Colon Carcinoma Metastatic in the Lung (tissue), 2 donors: ENCODE data around the gene SMIM20.

DNA sequence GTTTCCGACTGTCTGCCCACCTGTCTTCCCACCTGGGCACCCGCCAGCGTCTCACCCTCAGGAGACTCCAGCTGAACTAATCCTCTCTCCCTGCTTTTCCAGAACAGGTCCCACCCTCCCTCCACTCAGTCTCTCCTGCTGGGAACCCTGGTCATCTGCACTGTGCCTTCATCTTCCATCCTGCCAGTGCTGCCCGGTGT is 2.8 kb downstream of the SOD3 start:
- PRO-cap, 2 experiments, result no peak in any of the 2 experiments

DNA sequence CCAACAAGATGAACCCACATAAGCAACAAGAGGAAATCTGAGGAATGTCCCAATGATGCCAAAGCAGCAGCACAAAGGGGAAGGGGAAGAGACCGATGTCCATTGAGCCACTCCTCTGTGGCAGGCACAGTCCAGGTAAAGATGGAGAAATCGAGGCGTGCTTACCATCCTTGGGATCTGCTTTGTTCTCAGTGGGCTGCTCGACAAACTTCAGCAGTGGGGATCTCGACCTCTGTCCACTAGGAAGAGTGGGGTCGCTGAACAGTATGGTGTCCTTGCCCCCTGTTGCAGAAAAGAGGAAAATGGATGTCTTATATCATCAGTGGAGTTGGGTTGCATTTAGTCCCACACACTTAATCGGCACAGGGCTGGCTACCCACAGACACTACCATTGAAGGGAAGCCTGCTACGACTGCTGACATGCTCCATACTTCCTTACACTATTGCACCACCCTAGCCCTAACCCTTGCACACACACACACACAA is 24.4 kb downstream of the SOD3 start:
- PRO-cap, 2 experiments, result no peak in any of the 2 experiments

GRCh38 chr4:24979985-24980445 is 50.7 kb downstream of the LGI2 start:
- PRO-cap, 2 experiments, result no peak in any of the 2 experiments

DNA sequence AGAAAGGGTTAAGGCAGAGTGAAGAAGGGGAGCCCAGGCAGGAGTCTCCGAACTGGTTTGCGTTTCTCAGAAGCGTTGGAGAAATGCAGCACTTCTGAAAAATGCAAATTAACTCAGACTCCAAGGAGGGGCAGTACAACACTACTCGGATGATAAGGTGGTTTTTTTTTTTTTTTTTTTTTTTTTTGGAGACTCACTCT is 67.2 kb downstream of the ANAPC4 start:
- PRO-cap, 2 experiments, result peak in 1 of 2 experiments; most common minus-strand start position 54 of the sequence (in 1)

DNA sequence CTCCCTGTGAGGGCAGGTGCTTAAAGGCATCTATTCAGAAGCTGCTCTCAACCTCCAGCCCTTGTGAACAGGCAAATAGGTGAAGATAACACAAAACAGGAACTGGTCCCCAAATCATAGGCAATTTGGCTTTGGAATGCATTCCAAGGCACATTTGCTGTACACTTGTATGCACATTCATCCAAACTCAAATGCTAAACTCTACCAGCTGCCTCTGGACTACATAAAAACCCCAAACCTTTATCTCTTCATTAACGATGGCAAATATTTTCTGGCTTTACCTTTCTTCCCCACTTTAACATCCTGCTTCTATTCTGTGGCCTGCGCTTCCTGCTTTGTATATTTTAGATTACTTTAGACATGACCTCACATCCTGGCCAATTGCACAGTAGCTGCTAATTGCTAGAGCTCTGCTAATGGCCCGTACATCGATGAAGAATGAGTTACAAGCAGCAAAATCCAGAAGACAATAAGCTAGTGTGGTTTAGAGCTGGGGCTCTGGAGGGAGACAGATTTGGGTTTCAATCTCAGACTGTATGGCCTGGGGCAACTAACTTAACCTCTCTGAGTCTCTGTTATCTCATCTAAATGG is 3.2 kb downstream of the SEL1L3 start:
- PRO-cap, 2 experiments, result no peak in any of the 2 experiments

DNA sequence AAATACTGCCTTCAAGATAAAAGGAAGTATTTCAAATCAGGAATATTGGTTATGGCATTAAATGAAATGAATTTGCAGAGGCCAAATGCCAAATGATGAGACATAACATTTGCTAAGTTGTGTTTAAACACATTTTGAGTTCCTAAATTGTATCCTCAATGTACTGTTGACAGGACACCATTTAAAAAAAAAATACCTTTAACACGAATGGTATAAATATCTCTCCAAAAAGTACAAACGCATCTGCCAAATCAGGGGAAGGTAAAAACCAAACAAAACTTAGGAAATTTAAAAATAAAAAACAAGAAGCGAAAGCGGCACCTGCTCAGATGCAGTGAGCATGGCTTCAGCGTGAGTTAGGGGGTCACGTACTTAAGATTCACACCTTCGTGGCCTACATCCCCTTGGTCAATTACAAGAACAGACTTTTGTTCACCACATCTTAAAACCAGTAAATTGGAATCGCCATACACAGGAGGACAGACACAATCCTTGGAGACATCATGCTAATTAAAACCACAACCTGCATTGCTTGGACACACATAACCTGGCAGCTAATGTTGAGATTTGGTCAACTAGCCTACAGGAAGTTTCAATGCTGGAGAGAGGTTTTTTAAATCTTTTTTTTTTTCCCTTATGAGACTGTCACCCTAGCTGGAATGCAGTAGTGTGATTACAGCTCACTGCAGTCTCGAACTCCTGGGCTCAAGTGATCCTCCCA is 12.4 kb upstream of the SEL1L3 start:
- PRO-cap, 2 experiments, result no peak in any of the 2 experiments

- PRO-cap, 2 experiments, result peak in 2 of 2 experiments; most common plus-strand start chr4:25914266 (in 2); most common minus-strand start chr4:25914380 (in 2)
These were observed at the start of gene SMIM20 for GRCh38 chr4:25913930-25915044. TSS of gene SMIM20 (plus strand) at chr4:25914220.

DNA sequence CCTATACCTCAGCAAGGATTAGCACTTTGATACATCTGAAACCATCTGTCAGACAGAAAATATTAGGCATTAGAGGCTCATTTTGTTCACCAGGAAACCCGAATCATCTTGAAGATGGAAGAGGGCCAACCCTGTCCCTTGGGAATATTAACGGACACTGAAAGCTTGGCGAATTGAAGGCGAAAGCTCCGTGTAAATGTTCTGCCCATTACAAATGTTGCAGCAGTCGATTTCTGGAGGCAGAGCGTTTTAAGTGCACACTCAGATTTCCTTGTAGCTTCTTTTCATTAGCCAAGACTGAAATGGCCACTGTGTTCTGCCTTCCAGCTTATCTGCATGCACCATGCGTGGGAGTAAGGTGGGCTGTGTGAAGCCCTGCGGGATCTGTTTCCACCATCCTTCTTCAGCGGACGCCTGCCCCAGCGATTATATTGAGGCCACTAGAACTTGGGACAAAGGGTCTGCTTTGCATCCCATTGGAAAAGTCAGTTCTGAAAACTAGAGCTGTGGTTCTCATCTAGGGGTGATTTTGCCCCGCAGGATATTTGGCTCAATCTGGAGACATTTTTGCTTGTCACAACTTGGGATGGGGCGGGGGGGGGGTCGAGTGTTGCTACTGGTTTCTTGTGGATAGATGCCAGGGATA is 1.4 kb downstream of the SMIM20 start:
- PRO-cap, 2 experiments, result no peak in any of the 2 experiments

DNA sequence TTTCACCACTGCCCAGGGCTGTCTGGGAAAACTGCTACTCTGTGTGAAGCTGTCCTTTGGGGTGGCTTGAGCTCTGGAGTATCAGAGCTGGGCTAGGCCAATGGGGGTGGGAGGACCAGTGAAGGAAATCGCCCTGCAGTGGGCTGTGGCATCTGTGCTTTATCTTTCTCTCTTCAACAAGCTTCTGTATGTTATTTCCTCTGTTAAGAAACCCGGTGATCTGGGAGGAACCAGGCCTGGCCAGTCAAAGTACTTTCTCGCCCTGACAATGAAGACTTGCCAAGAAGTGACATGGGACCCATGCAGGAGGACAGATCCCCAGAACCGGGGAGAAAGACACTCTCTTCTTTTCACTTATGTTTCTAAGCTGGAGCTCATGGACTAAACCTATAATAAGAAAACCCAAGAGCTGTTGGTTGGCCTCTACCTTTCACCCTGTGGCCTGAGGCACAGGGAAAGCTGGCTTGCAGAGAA is 87.5 kb downstream of the SMIM20 start:
- PRO-cap, 2 experiments, result no peak in any of the 2 experiments

GRCh38 chr4:26020097-26020716 is 106.2 kb downstream of the SMIM20 start:
- PRO-cap, 2 experiments, result no peak in any of the 2 experiments

- PRO-cap, 2 experiments, result no peak in any of the 2 experiments
These were observed 108.2 kb downstream of the SMIM20 start for GRCh38 chr4:26022007-26022836.

DNA sequence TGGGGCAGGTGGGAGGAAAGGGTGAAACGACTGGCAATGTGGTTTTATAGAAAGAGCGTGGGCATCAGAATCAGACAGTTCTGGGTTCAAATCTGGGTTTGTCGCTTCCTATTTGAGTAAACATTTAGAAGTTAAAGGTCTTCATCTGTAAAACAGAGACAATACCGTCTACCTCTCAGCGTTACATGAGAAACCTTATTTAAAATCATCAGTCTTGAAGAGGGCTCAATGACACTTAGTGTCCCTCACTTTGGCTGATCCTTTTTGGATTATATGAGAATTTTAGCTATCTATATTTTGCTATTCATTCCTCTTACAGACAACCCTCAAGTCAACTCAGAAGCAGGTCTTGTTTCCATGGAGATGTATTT is 160.4 kb downstream of the SMIM20 start:
- PRO-cap, 2 experiments, result no peak in any of the 2 experiments

DNA sequence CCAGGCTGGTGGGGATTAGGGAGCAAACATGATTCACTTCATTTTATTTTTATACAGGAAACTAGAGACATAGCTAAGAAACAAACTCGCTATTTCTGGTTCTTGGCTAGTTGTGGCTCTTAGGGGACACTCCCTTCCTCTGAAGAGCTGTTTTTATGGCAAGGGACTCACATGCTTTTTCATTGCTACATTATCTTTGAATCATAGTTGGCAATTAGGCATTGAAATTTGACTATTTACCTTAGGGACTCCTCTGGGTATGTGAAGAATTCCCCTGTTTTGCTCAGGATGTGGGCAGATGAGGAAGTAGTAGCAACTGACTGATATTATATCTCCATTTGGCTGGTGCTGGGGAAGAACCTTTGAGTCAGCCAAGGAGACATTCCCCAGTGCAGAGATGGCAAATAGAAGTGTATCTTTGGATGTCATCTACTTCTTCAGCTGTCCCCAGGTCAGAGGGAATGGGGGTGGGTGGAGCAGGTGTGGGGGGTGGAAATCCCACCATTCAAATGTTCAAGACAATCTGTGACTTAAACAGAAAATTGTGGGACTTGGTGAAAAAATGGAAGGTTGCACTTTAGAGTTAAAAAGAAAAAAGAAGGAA is 174.6 kb downstream of the SMIM20 start:
- PRO-cap, 2 experiments, result peak in 1 of 2 experiments; most common plus-strand start position 338 of the sequence (in 1)

GRCh38 chr4:26217631-26218499 is 102.9 kb upstream of the RBPJ start:
- PRO-cap, 2 experiments, result no peak in any of the 2 experiments

DNA sequence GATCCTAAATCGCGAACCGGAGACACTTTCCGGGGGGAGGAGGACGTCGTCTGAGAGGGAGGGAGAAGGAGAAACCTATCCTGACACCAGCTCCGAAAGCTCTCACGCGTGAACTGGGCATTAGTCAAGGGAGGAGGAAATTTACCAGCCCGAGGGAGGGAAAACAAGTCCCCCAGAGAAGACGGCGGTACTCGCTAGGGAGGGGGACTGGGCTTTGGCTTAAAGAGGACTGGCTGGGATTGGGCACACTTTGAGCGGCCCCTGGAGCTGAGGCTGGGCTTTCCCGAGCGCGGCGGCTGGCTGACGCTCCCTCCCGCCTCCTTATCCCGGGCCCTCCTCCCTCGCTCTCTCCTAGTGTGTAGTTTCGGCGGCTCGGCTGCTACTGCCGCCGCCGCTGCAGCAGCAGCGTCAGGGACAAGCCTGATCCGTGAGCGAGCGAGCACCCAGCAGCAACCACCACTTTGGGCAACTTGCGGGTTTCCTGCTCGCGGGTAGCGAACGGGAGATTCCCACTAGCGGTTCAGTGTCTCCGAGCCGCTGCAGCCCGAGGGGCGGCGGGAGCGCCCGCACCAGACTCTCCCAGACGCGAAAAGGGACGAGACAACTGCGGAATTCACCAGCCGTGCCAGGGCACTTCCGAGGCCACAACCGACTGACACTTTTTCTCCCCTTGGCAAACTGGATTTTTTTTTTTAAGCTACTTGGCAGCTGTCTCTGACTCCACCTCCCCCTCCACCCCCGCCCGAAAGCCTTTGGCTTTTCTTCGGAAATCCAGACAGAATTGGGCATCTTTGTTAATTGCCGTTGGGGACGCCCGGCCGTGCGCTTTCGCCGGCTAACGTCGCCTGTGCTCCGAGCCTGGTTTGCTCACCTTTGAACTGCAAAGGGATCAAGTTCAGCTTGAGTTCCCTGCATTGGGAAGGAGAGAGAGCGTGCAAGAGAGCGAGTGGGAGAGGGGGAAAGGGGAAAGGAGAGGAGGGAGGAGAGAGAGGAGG is 573 bp upstream of the PCDH7 start:
- PRO-cap, 2 experiments, result peak in 1 of 2 experiments; most common plus-strand start position 930 of the sequence (in 1); most common minus-strand start position 654 of the sequence (in 1)

- PRO-cap, 2 experiments, result no peak in any of the 2 experiments
These were observed 1.1 kb downstream of the PCDH7 start for GRCh38 chr4:30721353-30721534.

- PRO-cap, 2 experiments, result no peak in any of the 2 experiments
These were observed 301.1 kb downstream of the PCDH7 start for GRCh38 chr4:31021408-31021628.

DNA sequence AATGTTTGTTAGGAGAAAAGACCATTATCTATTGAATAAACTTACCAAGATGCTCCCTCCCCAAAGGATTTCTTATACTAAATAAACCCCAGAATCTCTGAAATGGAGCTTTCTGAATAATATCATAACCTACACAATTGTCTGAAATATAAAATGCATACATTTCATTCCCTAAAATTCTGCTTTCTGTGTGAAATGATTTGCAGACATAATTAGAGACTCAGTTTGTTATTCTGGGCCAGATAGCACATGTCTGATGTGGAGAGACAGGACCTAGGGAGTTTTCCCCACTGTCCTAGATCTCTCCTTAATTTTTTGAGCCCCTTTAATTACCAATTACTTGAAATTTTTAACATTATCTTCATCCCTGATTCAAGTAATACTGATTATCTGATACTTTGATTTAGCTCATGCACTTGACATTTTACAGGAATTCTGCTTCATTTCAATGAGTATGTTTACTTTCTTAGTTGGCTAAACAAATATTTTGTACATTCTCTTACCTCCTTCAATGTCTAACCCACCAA is 765.3 kb downstream of the ARAP2 start:
- PRO-cap, 2 experiments, result no peak in any of the 2 experiments

DNA sequence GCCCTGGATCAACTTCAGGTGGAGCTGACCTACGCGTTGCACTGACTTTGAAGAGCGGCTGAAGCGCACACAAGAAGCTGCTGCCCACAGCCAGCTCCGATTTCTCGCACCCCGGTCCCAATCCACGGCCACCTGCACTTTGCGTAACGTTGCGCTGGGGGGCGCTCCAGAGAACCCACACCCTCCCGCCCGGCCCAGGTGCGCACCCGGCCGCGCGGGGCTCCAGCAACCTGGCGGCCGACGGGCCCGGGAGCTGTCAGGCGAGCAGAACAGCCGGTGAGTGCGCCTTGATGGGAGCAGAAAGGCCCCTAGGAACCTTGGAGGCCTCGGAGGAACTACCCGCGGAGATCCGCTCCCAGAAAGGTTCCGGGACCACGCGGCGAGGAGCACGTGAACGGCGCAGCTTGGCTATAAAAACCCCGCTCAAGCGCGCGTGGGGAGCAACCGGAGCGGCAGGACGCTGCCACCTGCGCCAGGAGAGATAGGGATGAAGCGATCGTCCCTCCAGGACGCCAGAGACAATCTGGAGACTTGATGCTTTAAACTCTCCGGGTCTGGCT is 718 bp upstream of the NWD2 start:
- PRO-cap, 2 experiments, result no peak in any of the 2 experiments

GRCh38 chr4:37666431-37667222 is 19.5 kb downstream of the RELL1 start:
- PRO-cap, 2 experiments, result no peak in any of the 2 experiments